Kidney (tissue), 2 donors: ENCODE measurements around the genes SLAMF8 and B4GALT3.

DNA sequence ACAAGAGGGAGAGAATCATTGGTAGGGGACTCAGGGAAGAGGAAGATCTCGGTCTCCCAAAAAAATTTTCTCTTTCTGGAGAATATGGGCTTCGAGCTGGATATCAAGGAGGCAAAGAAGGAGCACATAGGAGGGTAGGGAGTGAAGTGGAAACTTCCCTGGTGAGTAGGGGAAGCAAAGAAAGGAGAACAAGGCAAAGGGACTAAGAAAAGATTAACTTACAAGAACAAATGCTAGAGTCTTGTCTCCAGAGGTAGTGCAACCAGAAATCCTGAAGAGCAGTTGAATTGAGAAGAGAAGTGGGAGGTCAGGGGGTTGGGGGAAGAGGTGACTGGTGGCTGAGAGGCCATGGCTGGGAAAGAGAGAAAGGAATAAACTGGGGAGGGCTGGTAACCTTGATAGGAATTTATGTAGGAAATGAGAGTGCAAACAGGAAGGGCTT is 1.7 kb upstream of the DUSP23 start:
- PRO-cap = no peak
- RRBS = no CpG with 5 or more reads among the region's 2 CpGs

DNA sequence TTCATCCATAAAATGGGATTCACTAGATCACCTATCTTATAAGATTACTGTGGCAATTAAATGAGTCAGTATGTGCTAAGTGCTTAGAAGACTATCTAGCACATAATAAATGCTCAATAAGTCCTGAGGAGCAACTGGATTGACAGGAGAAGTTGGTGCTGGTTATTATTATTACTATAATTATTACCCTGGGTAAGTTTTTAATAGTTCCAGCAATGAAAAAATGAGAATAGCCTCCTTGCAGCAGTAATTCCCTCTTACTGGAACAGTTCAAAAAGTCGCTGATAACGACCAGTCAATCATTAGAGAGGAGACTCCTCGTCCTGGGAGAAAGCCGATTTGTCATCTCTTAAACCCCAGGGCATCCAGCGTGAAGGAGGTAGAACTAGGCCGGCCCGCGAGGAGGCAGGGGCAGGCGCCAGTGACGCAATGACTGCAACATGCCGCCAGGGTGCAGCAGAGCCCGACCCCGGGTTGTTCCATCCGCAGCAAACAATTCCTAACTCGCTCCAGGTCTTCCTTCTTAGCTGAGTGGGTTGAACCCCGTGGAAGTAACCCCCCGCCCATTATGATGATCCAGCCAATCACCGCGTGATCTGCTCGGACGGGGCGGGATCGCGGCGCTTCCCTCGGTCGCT is 407 bp upstream of the DUSP23 start:
- PRO-cap = bidirectional peak, plus-strand start outside the sequence, minus-strand start at position 498 of the sequence
- RRBS = 2% methylated on average over 8 of the region's 27 CpGs

- PRO-cap = no peak
- RRBS = no CpG with 5 or more reads among the region's 8 CpGs
Measured at GRCh38 chr1:159800021-159800788, 2.0 kb upstream of the FCRL6 start.

DNA sequence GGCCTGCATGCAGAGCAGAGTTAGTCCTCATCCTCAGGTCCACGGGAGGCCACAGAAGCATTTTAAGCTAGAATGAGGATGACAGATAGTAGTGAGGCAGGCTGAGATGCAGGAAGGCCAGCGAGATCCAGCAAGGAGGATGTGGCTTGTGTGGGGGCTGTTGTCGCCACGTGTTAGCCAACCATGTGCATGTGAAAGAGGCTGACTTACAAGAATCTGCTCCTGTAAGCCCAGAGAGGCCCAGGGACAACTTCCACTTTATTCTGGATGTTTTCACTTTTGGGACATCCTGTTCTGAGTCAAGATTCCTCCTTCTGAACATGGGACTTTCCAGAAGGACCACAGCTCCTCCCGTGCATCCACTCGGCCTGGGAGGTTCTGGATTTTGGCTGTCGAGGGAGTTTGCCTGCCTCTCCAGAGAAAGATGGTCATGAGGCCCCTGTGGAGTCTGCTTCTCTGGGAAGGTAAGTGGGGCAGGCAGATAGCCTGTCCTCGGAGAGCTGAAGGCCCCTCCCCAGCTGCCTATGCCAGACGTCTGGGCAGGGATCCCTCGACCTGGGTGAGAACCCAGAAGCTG is at the start of gene SLAMF8:
Gene SLAMF8, plus strand, starts transcription at position 399 of the 577 bp plus-strand sequence.
- PRO-cap = no peak
- RRBS = no CpG with 5 or more reads among the region's 10 CpGs

GRCh38 chr1:159829206-159829508 is 2.5 kb downstream of the SLAMF8 start:
- PRO-cap = no peak
- RRBS = 60% methylated on average over 1 of the region's 5 CpGs

GRCh38 chr1:159939705-159940371 is 5.6 kb downstream of the IGSF9 start:
- PRO-cap = no peak
- RRBS = no CpG with 5 or more reads among the region's 9 CpGs

- PRO-cap = no peak
- RRBS = no CpG with 5 or more reads among the region's 14 CpGs
Measured at GRCh38 chr1:159970880-159971765, 17.1 kb upstream of the SLAMF9 start.

GRCh38 chr1:160097848-160098306 is 542 bp downstream of the IGSF8 start:
- PRO-cap = no peak
- RRBS = under 1% methylated on average over 7 of the region's 17 CpGs

- PRO-cap = no peak
- RRBS = no CpG with 5 or more reads among the region's 5 CpGs
Measured at GRCh38 chr1:160141287-160141954, 10.0 kb upstream of the ATP1A4 start.

GRCh38 chr1:160204167-160204935 is 833 bp upstream of the PEA15 start:
- PRO-cap = no peak
- RRBS = no CpG with 5 or more reads among the region's 3 CpGs

GRCh38 chr1:160217267-160217946 is 12.2 kb downstream of the PEA15 start:
- PRO-cap = no peak
- RRBS = no CpG with 5 or more reads among the region's 11 CpGs

GRCh38 chr1:160323926-160324222 is 19.2 kb downstream of the COPA start:
- PRO-cap = no peak
- RRBS = no CpG with 5 or more reads among the region's 8 CpGs

- PRO-cap = no peak
- RRBS = no CpG with 5 or more reads among the region's 6 CpGs
Measured at GRCh38 chr1:160338534-160339843, 4.1 kb downstream of the COPA start.

DNA sequence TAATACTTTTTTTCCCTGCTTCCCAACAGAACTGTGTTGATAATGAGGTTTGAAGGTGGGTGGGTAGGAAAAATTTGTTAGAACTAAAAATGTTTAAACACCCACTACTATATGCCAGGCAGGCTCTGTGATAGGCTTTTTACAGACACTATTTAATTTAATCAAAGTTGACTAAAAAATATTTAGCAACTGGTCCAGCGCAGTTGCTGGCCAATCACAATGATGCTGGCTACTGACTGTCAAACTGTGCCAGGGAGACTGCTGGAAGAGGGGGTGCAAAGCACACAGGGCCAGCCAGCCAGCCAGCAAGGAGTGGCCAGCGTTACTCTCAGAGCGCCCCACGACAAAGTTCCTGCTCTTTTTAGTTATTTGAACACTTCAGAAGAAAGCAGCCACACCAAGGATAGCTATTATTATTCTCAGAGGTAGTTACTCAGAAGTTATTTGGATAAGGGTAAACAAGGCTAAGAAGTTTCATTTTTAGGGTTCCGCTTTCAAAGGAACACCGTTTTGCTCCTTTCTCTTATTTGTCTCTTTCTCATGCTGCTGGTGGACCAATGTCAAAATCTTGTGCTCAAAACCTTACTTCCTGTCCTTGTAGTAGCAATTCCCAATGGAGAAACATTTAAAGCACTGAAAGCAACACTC is 59.8 kb downstream of the VANGL2 start:
- PRO-cap = no peak
- RRBS = no CpG with 5 or more reads among the region's 6 CpGs

GRCh38 chr1:160781415-160781713 is 14.6 kb upstream of the LY9 start:
- PRO-cap = no peak
- RRBS = 40% methylated on average over 1 of the region's 5 CpGs

DNA sequence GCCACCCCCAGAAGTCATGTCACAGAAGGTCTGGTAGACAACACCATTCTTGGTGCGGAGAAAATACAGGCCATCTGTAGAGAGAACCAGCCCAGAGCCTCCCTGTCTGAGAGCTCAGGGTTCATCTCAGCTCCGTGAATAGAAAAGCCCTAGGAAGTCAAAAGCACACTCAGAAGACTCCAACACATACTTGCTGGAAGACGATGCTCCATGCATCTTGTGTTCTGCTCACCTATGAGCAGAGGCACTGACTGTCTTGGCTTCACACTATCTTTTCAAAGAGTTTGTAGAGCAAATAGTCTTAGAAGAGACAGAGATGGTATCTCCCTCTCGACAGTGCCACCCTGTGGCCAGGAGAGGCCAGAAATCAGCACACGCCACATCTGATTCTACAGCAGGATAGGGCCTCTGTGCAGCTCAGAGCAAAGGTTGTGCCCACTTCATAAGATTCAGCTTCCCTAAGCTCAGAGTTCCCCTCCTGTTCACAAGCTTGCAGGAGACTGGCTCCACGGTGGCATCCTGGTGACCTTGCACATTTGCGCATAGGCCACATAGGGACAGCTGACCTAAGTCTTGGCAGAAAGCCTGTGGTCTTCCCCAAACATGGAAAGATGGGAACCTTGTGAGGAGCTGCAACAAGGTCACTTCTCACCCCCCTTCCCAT is 3.3 kb downstream of the ITLN2 start:
- PRO-cap = no peak
- RRBS = no CpG with 5 or more reads among the region's 7 CpGs

DNA sequence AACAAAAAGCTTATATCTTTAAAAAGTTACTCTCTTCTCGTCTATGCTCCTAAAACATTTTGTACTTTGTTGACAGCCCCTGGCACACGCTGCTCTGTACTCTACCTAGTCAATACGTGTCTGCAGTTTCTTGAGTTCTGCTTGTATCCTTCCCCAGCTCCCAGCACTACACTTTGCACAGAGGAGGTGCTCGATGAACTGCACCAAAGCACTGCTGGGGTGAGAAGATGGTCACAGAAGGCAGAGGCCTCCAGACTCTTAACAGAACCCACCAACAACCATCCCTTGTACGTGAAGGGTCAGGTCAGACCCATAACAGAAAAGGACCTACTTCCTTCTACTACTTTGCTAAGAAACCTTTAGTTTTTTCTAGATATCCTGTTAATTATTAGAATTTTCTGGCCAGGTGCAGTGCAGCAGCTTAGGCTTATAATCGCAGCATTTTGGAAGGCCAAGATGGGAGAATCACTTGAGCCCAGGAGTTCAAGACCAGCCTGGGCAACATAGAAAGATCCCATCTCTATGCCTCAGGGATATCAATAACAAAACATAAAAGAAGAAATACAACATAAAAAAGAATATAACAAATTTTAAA is 8.9 kb downstream of the F11R start:
- PRO-cap = no peak
- RRBS = no CpG with 5 or more reads among the region's 6 CpGs

DNA sequence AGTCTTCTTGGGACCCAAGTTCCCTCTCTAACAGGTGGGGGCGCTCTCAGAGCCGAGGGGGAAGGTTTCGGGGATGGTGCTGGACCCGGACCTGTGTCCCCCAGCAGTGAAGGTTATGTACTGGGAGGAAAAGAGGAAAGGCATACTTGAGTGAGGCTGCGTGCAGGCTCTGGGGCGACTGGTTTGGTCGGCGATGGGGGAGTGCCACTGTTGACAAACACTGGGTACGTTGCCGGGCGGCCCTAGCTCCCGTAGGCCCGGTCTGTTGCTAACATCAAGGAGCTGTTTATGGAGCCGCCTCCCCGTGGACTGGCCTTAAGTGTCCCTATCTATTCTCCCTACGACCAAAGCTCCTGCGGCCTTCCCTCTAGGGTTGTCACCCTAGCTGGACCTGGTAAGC is 446 bp upstream of the PPOX start:
- PRO-cap = bidirectional peak, plus-strand start at position 208 of the sequence, minus-strand start at position 185 of the sequence
- RRBS = no CpG with 5 or more reads among the region's 17 CpGs

DNA sequence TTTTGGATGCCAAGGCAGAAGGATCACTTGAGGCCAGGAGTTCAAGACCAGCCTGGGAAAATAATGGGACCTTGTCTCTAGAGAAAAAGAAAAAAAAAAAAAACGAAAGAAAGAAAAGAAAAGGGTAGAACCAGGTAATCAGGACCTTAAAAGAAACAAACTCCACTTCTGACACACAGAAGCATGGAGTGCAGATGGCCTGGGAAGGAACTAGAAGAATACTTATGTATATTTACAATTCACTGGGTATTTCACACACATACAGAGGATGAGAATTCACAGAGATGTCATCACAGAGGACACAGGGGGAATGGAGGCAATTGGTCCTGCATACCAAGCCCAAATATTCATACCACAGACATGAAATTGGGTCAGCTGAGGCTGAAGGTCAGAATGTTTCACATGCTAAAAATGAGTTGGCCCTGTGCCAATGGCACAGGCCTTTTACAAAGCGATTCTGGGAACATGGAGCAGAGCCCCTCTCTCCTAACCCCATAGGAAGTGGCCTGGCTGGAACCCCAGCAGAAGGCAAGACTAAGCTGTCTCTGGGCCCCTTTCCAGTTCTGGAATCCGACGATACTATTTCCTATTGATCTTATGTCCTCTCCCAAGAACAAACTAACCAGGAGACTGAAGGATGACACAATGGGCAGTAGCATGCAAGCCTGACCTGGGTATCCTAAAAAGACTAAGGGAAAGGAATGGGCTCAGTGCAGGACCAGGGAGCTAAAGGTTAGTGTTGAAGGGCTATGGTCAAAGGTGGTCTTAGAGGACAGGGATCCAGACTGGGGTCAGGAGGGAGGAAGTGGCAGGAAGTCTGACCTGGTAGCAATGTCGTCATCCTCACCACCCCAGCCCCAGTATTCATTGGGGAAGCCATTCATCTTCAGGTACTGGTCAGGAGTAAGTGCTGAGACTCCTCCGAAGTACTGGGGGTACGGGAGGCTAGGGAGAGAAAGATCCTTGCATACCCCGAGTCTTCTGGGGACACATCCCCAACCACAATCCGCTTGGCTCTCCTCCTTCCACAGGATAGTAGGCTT is 4.2 kb downstream of the B4GALT3 start:
- PRO-cap = no peak
- RRBS = no CpG with 5 or more reads among the region's 9 CpGs

DNA sequence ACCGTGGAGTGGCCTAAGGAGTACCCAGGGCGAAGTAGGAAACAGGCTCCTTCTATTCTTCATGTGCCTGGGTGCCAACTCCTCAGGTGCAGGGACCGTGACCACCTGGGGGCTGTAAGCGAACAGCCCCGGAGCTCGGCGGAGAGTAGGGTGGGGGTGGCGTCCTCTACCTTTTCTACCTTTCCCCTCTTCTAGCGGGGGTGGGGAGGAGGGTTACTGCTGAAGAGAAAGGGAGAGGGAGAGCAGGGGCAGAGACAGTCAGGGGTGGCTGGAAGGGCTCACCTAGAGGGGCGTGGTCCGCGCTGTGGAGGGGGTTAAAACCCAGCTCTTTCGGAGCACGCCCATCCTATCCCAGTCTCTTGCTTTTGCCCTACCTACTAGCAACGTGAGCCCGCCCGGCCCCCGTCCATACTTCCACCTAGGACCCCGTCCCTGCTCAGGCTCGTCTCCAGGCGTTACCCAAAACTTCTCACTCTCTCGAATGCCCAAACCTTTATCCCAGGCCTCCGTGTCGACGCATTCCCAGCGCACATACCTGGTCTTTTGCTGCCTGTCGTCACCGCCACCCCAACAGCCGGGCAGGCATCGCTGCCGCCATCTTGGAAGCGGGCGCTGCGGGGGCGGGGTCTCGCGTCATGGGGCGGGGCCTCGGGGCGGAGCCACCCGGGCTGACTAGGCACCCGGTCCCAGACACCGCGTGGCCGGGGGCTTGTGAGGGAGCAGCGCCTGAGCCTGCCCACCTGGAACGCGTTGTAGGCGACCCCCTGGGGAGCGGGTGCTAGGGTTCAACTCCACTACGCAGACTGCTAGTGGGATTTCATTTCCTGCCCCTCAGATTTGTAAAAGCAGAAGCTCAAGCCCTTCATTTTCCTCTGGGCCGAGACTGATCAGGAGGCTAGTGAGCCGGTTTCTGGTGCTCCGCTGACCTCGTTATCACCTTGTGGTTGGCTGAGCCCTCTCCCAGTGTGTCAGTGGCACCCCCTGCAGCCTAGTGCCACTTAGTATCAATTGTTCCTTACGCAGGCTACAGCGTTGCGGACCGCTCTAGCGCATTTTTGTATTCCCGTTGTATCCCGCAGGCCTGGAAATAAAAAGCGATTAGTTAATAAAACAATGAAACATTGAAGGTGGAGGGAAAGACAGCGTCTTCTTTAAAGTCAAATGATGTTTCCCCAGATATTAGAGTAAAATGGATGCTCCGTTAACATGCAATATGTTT is at the start of gene B4GALT3:
Gene B4GALT3, minus strand, starts transcription at position 620 of the 1,219 bp plus-strand sequence.
- PRO-cap = bidirectional peak, plus-strand start at position 689 of the sequence, minus-strand start at position 596 of the sequence
- RRBS = under 1% methylated on average over 9 of the region's 65 CpGs